CD14-positive monocyte (primary cell): ENCODE results near the gene AGO1.

DNA sequence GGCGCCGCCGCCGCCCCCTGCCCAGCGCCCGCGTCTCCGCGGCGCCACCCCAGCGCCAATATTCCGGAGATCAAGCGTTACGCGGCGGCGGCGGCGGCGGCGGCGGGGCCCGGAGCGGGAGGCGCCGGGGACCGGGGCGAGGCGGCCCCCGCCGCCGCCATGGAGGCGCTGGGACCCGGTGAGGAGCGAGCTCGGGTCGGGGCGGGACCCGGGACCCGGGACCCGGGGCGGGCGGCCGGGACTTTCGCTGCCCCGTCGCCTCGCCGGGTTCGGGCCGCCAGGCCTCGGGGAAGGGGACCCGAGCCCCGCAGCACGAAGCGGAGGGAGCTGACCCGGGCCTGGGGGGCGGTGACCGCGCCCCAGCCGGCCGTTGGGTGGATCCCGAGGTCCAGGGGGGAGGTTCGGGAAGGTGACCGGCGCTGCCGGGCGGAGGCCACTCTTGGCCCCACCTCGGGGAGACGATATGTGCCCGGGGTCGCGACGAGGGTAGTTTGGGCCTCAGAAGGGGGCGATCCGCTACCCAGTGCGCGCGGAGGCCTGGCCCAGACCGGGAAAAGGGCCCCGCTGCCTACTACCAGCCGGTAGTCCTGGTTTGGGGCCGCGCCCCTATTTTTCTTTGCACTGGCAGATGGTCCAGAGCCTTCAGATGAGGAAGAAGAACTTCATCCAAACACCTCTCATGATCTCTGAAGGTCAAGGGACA is 593 bp downstream of the AGO4 start:
- CAGE, long polyA plus RNA, result no peak

DNA sequence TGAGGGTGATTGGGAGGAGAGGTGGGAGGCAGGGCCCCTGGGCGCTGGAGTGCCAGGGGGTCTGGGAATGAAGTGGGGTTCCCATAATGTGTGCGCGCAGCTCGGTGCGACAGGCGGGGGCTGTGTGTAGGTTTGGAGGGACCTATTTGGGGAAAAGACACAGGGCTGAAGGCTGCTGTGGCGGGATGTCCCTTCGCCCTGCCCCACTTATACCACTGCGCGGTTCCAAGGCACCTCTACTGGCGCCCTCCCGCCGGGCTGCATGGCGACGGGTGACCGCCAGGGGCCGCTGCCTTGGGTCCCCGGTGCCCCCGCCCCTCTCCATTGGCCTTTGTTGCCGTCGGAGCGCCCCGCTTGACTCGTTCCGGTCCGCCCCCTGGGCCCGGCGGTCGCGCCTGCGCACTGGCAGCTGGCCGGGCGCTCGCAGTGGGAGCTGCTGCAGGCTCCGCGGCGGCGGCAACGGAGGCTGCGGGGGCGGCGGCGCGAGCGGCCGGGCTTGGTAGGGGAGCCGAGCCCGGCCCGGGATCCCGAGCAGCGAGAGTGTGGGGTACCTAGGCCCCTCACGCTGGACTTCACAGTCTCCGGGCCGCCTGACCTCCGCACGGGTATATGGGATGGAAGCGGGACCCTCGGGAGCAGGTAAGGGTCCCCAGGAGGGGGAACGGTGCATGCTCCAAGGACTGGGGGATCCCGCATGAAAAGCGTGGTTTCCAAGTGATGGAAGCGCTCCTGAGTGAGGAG is at the start of gene AGO1:
TSS of gene AGO1 (plus strand) at position 402 of the 741 bp plus-strand sequence.
- CAGE, long polyA plus RNA, result no peak

GRCh38 chr1:35888159-35888904 is 5.3 kb downstream of the AGO1 start:
- CAGE, long polyA plus RNA, result no peak

GRCh38 chr1:35906795-35907317 is 23.8 kb downstream of the AGO1 start:
- CAGE, long polyA plus RNA, result no peak

- CAGE, long polyA plus RNA, result no peak
Measured at GRCh38 chr1:35926582-35927388, 4.1 kb upstream of the AGO3 start.

DNA sequence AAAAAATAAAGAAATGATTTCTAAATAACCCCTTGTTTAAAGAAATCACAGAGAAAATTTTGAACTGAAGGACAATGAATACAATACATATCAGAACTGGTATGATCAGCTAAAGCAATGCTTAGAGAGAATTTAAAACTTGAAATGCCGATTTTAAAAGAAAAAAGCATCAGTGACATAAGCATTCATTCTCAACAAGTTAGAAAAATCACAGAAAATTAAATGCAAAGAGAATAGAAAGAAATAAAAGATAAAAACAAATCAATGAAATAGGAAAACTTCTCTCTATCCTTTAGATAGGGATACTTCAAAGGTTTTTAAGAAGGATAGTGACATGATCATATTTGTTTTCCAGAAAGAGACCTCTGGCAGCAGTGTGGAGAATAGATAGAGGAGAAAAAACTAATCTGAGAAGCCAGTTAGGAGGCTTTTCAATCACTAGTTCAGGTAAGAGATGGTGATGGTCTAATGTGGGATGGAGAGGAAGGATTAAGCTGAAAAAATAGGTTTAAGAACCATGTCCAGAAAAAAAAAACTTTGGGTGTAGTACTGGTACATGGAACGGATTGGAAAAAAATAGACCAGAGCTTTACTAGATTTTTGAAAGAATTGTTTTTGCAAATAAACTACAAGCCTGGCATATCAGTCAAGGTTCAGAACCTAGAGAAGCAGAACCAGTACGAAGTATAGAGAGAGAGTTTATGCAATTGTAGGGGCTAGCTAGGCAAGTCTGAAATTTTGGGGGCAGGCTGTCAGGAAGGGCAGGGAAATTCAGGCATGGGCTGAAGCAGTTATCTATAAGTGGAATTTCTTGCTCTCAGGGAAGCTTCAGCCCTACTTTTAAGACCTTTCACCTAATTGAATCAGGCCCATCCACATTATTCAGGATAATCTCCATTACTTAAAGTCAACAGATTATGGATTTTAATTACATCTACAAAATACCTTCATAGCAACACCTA is 51.6 kb downstream of the AGO3 start:
- CAGE, long polyA plus RNA, result no peak

- CAGE, long polyA plus RNA, result no peak
Measured at GRCh38 chr1:36115027-36115694, 9.9 kb downstream of the COL8A2 start.

DNA sequence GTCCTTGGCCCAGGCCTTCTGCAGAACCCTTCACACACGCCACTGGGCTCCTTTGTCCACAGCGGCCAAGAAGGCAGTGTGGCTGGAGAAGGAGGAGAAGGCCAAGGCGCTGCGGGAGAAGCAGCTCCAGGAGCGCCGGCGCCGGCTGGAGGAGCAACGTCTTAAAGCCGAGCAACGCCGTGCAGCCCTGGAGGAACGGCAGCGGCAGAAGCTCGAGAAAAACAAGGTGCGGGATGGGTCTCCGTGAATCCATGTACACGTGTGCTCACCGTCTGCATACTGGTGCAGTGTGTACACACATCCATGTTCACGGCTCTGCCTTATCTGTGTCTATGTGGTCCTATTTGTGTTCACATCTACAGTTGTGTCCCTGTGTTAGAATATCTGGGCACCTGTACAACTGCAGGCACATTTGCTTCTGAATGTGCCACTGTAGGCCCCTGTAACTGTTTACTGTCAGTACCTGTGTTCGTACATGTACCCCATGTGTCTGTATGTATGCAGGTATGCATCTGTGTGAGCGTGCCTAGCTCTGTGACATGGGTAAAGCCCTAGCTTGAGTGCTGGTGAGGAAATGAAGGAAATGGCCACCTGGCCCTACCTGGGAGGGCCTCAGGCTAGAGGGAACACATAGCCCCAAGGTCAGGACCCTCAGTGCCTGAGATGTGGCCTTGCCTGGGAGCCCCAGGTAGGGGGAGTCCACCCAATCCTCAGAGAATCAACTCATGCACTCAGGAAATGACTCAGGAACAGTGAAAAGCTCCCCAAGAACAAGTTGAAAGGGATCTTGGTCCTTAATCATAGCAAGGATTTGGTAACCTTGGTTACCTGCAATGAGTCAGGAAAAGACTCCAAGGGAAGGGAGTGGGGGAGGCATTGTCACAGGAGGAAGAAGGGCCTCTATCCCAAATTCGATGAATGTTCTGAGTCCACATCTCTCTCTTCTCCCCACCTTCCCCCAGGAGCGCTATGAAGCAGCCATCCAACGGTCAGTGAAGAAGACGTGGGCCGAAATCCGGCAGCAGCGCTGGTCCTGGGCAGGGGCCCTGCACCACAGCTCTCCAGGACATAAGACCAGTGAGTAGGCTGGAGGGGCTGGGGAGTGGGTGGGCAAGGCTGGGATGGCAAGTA is 16.8 kb downstream of the MAP7D1 start:
- CAGE, long polyA plus RNA, result no peak

DNA sequence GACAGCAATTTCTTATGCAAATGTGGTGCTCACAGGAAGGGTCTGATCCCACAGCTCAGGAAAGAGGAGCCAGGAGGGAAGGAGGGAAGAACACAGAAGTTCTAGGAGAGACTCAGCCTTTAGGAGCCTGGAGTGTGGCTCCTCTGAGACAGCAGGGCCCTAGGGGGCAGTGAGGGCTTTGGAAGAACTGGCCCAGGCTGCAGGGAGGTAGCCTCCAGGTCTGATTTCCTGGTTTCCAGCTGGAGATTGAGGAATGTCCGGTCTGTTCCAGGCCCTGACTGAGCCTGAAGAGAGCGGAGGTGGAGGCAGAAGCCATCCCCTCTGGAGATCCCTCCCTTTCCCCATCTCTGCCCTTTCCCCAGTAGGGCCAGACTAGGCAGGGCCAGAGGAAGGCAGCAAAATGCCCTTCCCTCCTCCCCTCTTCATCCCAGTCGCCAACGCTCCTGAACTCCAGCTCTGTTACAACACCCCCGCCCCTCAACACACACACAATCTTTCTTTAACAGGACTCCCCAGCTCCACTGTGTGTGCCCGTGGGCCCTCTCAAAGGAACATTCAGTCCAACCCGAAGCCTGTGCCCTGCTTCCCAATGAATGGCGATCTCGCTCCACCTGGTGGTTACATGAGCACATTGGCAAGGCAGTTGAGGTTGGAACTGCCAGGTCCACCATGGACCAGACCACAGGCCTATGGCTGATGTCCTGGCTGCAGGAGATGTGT is 31.9 kb downstream of the MAP7D1 start:
- CAGE, long polyA plus RNA, result no peak

GRCh38 chr1:36204203-36204845 is 19.9 kb upstream of the THRAP3 start:
- CAGE, long polyA plus RNA, result no peak

DNA sequence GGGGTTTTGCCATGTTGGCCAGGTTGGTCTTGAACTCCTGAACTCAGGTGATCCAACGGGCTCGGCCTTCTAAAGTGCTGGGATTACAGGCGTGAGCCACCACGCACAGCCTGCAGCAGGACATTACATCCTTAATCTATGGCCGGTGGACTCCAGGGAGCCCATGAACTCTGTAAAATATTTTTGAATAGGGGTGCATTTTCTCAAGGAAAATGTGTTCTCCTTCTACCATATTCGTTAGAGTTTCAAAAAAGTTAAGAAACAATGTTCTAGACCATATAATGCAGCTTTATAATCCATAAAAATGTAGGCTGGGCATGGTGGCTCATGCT is 4.3 kb downstream of the THRAP3 start:
- CAGE, long polyA plus RNA, result no peak

GRCh38 chr1:36321042-36322051 is 2.1 kb downstream of the EVA1B start:
- CAGE, long polyA plus RNA, result no peak

DNA sequence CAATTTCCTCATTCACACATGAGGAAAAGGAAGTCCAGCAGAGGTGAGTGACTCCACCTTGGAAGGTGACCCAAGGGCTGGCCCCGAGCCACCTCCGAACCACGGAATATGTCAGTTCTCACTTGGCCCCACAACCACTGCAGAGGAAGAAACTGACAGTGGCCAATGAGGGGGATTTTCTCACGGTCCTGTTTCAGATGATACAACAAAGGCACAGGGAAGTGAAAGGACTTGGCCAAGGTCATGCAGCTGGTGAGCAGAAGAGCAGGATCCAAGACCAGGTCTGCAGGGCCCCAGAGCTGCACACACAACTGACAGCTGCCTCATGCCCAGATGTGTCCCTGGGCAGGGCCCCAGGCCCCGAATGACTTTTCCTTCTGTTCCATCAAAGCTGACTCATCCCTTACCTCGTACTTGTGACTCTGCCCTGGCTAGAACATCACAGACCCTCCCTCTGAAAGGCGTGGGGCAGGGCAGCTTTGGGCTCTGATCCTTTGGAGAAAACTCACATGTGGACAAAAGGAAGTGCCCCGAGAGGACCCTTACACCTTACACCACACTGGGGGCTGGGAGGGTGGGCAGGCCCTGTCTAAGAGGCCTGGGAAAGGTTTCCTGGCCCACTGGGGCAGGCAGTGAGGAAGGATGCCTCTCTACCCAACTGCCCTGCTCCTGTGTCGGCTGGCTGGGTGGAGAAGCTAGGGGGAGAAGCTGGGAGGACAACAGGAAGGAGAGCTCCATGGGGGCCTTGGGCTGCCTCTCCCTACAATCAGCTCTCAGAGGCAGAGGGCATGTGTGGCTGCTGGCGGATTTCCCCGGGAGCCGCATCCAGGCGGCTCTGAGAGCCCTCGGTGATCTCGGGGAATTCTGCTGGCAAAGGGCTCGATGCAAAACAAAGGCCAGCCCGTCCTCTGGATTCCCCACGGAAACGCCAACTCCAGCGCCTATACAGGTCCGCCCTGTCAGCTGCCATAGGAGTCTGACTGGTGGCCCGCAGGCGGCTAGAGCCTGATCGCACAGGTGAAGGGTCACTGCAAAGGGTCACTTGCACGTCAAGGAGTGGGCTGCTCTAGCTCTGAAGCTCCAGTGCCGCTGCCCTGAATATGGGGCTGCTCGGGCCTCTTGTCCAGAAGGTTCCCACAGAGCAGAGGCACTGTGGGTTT is 26.1 kb upstream of the EVA1B start:
- CAGE, long polyA plus RNA, result no peak

DNA sequence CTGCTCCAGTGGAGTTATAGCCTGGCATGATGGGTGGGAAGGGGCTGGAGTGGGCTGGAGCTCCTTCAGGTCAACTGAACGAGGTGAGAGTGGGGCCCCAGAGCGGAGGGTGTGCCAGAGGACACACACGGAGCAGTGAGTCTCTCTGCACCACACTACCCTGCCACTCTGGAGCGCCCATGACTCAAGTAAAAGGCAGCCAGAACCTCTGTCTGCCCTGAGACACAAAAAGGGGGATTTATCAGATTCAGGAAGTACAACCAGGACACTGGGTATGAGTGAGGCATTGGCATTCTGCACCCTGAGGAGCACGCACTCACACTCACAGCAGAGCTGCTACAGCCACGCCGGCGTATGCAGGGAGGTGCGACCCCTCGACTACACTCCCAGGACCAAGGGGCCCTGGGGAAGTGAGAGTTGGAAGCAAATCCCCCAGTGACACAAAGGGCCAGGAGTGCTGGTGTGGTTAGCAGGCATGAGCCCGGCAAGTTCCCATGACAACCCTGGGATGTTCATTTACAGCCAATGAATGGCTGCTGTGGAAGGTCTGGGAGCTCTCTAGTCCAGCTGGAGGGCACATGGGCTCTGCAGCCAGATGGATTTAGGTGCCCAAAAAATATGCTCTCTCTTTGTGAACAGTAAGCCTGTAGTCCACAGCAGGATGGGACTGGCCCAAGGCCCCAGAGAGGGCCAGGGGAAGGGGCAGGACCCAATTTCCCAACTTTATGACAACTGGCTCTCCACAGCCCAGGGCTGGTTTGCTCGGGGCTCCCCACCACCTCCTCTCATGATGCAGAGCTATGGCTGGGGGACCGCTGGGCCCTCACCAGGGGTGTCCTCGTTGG is 28.1 kb upstream of the EVA1B start:
- CAGE, long polyA plus RNA, result no peak

GRCh38 chr1:36354794-36355332 is 30.9 kb downstream of the STK40 start:
- CAGE, long polyA plus RNA, result no peak

- CAGE, long polyA plus RNA, result no peak
Measured at GRCh38 chr1:36367107-36367405, 18.7 kb downstream of the STK40 start.

GRCh38 chr1:36400763-36401426 is 3.2 kb upstream of the LSM10 start:
- CAGE, long polyA plus RNA, result no peak

DNA sequence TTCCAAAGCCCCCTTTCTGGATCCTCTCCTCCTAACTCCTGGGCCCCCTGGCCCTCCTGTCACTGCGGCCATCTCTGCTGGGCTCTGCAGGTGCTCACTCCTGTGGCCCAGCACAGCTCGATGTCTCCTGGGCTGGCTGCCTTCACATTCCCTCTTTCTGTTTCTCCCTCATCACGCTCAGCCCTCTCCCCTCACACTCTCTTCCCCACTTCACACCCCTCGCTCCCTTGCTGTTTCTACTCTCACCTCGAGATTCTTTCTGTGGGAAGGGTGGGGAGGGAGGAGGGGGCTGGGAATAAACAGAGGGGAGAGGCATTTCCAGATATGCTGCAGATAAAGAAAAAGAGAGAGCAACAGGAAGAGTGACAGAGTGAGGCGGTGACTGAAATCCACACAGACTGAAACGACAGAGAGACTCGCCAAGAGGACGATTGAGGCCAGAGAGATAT is 881 bp downstream of the CSF3R start:
- CAGE, long polyA plus RNA, result no peak

- CAGE, long polyA plus RNA, result no peak
Measured at GRCh38 chr1:36483142-36483518, 417 bp upstream of the CSF3R start.

DNA sequence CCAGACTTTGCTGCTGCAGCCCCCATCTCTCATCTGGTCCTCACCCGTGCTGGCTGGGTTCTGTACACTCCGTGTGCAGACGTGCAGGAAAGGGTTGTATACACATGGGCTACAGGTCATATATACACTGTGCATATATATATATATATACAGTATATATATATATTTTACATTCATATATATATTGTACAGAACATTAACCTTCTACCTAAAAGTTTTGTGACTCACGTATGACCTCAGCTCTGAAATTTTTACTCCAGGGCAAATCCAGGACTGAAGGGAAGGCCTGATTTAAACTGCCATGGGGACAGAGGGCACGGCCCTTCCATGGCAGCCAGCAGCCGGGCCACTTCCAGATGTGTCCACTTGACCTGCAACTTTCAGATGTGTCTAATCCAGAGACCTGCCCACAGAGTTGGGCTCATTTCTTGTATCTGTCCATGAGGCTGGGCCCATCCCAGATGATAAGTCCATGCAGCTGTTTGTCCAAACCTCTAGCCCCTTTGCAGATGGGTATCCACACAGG is 237.1 kb downstream of the GRIK3 start:
- CAGE, long polyA plus RNA, result no peak